Suprapubic skin (tissue), 4 donors: ENCODE measurements around a stretch of chr3.

GRCh38 chr3:149332220-149333116 is 968 bp downstream of the TM4SF18 start:
- PRO-cap: no peak
- RAMPAGE, long total RNA, 4 experiments: no peak in any of the 4 experiments

- PRO-cap: no peak
- RAMPAGE, long total RNA, 4 experiments: no peak in any of the 4 experiments
These were observed 1.9 kb downstream of the TM4SF1 start for GRCh38 chr3:149375060-149376369.

GRCh38 chr3:149395395-149396154 is 18.1 kb upstream of the TM4SF1 start:
- PRO-cap: no peak
- RAMPAGE, long total RNA, 4 experiments: no peak in any of the 4 experiments

- PRO-cap: no peak
- RAMPAGE, long total RNA, 4 experiments: no peak in any of the 4 experiments
These were observed 24.5 kb upstream of the TM4SF1 start for GRCh38 chr3:149401944-149402347.

DNA sequence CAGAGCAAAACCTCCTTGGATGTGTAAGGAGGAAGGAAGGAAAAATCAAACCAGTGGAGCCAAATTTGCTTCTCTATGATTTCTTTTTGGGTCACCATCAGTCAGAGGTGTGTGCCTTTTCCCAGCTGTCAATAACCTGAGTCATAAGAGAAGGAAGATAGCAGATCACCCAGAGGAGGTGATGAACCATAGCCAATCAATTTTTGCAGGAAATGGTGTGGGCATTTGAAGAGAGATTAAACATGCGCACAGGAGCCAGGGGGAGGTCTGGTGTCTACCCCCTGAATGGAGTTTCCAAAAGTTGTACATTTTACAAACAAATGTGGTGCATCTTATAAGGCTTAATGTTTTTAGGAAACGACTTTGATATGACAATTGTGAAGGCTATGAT is 27.2 kb upstream of the TM4SF1 start:
- PRO-cap: no peak
- RAMPAGE, long total RNA, 4 experiments: no peak in any of the 4 experiments

DNA sequence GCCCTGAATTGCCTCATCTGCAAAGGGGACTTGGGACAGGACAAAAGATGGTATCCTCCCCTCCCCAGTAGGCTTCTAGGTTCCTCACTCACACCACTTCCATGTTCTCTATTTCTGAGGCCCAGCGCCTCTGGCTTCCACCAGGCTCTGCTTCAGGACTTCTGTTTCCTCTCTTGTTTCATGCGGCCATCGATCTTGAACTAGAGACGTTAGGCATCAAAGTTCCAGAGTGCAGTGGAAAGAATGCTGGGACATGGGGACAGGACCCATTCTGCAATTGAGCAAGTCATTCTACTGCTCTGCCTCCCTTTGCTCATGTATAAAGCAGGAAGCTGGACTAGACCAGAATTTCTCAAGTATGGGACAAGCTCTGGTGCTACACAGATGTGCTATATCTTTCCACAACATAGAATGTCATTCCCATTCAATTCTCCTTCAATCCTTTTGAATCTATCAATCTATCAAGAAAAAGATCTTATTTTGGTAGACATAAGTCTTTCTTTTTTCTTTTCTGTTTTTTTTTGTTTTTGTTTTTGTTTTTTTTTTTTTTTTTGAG is 1.9 kb downstream of the TM4SF4 start:
- PRO-cap: no peak
- RAMPAGE, long total RNA, 4 experiments: no peak in any of the 4 experiments

- PRO-cap: no peak
- RAMPAGE, long total RNA, 4 experiments: no peak in any of the 4 experiments
These were observed 73.6 kb downstream of the TM4SF4 start for GRCh38 chr3:149547816-149548868.

GRCh38 chr3:149554058-149554584 is 79.6 kb downstream of the TM4SF4 start:
- PRO-cap: no peak
- RAMPAGE, long total RNA, 4 experiments: no peak in any of the 4 experiments

DNA sequence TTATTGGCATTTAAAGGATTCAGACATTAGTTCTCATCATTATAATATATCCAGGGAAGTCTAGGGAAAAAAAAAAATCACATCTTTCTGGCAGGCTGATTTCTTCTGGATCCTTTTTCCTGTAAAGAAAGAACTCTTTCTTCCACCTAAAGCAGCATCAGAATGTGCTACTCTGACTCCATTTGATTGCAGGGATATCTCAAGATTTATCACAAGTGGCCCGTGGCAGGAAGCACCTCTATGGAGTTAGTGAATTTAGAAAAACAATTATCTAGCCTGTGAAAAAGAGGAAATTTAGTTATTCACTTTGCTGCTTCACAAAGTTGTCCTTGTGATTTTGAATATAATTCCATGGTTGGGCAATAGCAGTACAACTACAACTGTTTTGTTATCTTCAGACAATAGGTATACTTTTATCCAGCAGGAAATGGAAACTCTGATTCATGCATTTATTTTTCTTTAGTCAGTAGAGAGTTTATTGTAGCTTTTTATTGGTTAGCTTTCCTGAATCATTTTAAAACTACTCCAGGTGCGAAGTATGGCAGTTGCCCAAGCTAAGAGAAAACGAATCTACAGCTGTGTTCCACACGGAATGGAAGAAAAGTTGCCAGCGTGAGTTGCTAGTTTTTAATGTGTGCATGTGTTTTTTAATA is 80.2 kb downstream of the TM4SF4 start:
- PRO-cap: no peak
- RAMPAGE, long total RNA, 4 experiments: no peak in any of the 4 experiments

DNA sequence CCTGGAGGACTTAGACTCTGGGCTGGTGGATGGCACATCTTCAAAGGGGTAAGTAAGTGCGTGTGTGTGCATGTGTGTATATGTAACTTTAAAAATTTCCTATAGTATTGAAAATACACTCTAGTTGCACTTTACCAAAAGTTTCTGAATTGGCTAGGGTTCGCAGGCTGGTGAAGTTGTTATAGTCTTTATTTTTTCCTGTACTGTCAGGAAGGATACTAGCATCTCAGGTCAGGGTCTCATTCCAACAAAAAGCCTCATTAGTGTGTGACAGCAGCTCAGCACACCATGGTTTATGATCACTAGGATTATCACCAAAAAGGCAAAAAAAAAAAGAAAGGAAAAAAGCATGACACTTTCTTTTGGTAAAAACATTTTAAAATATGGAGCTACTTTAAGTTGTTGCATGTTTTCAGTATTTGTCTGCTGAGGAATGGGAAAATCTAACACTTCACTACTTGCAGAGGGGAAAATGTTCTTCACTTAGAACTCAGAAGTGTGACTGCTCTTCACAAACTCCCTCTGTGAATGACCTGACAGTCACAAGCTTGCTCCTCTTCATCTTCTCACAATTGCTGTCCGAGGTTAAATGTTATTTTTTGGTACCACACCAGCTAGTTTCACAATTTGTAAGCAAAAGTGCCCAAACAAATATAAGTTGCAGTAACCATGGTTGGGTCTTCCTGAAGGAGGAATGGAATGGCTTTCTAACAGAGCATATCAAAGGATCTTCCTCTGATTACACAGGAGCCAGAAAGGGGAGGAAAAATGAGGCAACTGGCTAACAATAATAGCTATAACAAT is 90.8 kb downstream of the WWTR1 start:
- PRO-cap: no peak
- RAMPAGE, long total RNA, 4 experiments: no peak in any of the 4 experiments

- PRO-cap: no peak
- RAMPAGE, long total RNA, 4 experiments: no peak in any of the 4 experiments
These were observed 81.8 kb downstream of the WWTR1 start for GRCh38 chr3:149575571-149576807.

DNA sequence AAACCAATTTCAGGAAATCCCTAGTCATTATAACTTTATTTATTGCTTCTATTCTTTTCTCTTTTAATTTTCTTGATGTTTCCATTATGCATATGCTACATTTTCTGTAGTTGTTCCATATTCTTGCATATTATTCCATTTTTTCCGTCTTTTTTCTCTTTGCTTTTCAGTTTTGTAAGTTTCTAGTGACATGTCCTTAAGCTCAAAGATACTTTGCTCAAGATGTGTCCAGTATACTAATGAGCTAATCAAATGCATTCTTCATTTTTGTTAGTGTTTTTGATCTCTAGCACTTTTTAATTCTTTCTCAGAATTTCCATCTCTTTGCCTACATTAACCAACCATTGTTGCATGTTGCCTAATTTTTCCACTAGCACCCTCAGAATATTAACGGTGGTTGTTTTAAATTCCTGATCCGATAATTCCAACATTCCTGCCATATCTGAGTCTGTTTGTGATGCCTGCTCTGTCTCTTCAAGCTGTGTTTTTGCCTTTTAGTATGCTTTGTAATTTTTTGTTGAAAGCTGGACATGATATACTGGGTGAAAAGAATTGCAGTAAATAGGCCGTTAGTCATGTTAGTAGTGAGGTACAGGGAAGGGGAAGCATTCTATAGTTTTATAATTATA is 20.7 kb downstream of the PFN2 start:
- PRO-cap: no peak
- RAMPAGE, long total RNA, 4 experiments: no peak in any of the 4 experiments

DNA sequence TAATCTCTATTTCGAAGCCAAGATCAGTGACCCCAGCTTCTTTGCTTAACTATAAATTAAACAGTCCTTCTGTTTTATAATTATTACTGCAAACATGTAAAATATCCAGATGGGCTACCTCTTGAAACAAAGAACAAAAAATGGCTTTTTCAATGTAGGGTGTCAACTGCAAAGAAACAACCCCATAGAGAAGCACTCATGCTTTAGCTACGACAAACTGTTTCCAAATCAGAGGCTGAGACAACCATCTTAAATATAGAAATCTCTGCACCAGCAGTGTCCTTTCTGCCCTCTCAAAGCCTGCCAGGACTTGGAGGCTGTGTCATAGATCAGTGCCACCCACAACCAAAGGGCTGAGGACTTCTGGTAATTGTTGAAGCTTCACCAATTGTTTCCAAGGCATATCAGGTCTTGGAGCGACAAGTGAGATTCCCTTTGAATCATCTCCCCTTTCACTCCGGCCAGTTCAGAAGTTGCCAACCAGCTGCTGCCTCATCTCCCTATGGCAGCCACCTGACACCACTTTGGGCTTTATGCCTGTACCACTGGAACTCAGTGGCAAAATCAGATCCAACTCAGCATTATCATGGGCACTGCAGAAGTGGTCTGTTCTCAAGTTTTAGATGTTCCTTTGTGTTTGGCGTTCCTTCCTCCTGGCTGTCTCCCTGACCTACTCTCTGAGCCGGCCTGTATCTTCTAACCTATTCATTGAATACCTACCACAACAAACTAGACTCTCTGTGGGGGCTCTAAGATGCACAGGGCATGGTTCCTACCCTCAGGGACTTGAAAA is 90.6 kb upstream of the PFN2 start:
- PRO-cap: no peak
- RAMPAGE, long total RNA, 4 experiments: no peak in any of the 4 experiments

DNA sequence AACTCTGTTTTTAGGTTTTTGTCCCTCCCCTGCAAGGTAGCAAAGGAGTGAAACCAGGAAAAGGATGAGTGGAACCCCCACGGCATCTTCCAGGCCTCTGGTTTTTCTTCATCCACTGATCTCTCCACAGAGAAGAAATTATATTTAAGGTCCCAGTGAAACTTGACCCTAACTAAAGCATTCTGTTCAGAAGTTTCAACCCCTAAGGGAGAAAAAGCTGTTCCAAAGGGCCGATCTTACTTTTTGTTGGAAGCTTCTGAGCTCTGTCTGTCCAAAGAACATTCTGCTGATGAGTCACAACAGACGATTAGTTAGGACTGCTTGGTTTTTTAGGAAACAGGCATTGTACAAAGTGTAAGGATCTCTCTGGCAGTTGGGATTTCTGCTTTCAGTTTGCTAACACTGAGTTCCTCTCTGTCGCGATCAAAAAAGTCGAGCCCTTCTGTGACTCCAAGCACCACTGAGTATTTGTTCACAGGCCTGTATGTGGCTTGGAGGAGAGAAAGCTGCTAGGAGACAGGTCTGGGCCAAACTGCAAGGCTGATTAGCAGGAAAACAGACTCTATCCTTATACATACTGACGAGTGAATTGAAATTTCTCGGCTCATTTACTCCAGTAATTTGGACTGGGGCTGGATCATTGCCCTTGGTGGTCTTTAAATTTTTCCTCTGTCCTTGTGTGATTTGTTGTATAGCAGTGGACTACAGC is 91.8 kb upstream of the PFN2 start:
- PRO-cap: no peak
- RAMPAGE, long total RNA, 4 experiments: no peak in any of the 4 experiments

DNA sequence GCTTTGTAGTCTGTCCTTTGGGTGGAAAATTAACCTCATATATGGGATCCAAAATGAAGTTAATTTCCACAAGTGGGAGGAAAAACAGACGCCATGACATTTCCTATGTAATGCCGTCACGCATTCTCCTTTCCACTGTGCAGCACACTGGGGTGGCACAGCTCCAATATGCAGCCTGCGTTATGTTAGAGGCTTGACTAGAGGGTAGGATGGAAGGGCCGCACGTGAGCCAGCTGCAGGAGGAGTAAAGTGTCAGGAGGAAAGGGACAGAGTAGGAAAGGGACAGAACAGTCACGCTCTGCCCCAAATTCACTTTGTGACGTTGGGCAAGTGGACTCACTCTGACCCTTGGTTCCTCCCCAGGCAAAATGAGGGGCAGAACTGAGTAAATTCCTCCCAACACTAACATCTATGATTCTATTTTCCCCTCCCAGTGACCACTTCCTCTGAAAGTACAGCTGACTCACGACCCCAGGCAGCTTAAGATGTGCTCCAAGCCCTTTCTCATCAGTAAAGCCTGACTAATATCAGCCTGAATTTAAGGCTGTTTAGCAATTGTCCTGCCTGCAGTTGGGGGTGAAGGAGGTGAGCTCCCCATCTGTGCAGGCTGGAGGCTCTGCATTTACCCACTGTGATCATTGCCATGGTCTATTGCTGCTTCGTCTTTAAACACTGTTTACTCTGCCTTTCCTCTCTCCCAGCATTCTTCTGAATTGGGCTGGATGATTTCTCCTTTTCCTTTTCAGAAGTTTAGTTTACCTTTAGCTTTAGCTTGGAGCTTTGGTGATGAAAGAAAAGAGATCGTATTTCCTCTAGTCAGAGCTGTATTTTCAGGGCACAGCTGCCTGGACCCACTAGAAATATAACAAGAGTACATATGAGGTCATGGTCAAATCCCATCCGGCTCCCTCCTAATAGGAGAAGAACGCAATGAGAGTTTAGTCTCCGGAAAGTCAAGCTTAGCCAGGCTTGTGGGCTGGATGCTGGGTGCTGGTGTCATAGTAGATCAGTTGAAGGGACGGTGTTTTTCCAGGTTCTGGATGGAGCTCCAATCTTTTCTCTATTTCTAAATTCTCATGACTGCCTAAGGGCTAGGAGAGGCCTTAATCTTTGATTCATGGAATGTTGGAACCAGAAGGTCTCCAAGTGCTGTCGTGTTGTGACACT is 176.8 kb upstream of the PFN2 start:
- PRO-cap: no peak
- RAMPAGE, long total RNA, 4 experiments: no peak in any of the 4 experiments

DNA sequence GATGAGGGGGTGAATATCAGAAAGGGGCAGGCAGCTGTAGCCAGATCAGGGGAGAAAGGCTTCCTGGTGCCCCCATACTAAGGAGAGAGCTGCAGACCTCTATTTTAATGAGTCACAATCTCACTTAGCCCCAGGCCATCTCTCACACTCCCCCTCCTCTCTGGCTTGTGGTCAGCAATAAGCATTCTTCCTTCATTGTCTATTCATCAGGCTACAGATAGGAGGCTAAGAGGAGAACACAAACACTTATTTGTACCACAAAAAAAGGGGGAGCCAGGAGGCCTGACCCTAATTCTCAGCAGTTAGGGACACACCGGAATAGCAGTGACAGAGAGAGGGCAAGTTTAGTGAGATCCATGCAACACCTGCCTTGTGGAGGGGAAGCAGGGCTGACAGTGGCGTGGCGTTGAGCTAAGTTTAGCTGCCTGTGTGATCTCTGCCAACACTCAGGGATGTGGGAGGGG is 192.0 kb upstream of the TSC22D2 start:
- PRO-cap: no peak
- RAMPAGE, long total RNA, 4 experiments: no peak in any of the 4 experiments

- PRO-cap: no peak
- RAMPAGE, long total RNA, 4 experiments: no peak in any of the 4 experiments
These were observed 140.8 kb upstream of the TSC22D2 start for GRCh38 chr3:150267284-150267715.

DNA sequence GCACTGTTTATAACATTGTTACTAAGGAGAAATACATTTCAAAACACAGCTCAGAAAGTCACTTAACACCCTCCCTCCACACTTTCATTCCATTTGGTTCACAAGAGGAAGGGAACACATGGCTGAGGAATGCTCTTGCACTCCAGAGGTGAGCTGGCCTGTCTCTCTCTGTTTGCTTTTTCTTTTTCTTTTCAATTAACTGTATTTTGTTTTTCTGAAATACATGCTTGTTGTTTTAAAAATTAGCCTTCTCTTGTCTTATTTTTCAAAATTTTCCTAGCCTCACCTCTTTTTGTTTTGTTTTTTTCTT is 48.6 kb upstream of the TSC22D2 start:
- PRO-cap: no peak
- RAMPAGE, long total RNA, 4 experiments: no peak in any of the 4 experiments

GRCh38 chr3:150426251-150426499 is 18.1 kb downstream of the TSC22D2 start:
- PRO-cap: no peak
- RAMPAGE, long total RNA, 4 experiments: no peak in any of the 4 experiments

- PRO-cap: no peak
- RAMPAGE, long total RNA, 4 experiments: no peak in any of the 4 experiments
These were observed 5.6 kb downstream of the EIF2A start for GRCh38 chr3:150552148-150552596.